ENCODE measurements around a stretch of chr18.

DNA sequence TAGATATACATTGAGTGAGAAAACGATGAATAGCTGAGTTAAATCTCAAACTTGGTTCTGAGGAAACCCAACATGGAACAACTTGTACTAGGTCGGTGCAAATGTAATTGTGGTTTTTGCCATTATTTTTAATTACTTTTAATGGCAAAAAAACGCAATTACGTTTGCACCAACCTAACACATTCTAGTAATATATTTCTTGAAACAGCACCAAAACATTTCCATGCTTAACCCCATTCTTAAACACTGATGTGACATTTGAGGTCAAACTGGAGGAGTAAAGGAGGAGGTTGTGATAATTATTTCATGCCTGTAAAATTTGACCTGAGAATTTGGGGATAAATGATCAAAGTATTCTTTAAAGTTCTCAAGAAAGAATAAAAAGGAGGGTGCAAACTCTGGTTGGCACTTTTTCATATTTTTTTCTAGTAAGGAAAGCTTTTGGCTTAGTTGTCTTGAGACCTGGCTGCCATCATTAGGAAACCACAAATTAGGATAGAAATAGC lies 143.0 kb downstream of the DTNA start:
- PRO-cap = no peak

GRCh38 chr18:34976766-34977213 lies 64.4 kb upstream of the MAPRE2 start:
- PRO-cap = bidirectional peak, plus-strand start at chr18:34977051, minus-strand start at chr18:34976942

- PRO-cap = no peak
These were observed 76.8 kb downstream of the MAPRE2 start for GRCh38 chr18:35117782-35118568.

- PRO-cap = no peak
These were observed 81.5 kb downstream of the MAPRE2 start for GRCh38 chr18:35122579-35123167.

DNA sequence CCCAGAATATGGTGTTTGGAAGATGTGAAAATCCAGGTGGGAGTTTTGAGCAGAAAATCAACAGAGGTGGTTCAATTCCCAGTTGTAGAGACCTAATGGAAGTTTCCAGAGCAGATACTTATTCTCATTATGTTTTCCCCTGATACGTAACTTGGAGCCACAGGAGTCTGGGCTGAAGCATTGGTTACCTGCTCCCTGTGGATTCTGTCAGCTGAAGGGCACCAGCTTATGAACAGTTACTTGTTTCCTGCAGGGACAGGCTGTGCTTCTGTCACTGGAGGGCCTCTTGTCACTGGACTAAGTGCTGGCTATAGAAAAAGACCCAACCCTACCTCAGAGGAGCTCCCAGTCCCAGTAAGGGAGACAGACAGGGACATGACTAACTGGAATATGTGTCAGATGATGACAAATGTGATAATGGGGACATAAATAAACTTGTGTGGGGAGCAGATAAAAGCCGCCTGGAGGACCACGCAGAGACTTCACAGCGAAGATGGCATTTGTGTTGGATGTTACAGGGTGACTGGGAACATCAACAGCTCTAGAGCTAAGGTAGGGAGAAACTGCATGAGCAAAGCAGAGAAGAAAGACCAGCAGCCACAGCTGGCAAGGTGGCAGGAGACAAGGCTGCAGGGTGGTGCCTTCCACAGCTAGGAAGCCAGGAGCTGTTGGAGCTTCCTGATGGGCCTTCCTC lies 95.0 kb downstream of the MAPRE2 start:
- PRO-cap = no peak

DNA sequence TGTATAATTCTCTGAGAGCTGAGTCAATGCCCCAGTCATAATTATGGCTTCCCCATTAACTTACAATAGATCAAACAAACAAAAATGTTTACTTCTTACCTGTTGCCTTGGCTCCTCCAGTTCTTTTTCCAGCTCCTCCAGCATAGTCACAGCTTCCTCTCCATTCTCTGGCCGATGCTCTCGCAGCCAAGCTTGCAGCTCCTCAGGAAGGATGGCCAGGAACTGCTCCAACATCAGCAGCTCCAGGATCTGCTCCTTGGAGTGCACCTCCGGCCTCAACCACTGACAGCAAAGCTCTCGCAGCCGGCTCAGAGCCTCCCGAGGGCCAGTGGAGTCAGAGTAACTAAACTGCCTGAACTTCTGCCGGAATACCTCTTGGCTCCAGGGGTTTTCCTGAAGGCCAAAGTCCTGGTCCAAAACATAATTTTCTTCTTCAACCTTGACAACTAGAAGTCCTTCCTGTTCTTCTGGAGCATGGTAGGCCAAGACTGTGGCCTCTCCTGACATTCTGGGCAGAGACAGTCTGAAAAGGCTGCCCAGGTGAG lies 23.1 kb downstream of the ZNF397 start:
- PRO-cap = no peak

DNA sequence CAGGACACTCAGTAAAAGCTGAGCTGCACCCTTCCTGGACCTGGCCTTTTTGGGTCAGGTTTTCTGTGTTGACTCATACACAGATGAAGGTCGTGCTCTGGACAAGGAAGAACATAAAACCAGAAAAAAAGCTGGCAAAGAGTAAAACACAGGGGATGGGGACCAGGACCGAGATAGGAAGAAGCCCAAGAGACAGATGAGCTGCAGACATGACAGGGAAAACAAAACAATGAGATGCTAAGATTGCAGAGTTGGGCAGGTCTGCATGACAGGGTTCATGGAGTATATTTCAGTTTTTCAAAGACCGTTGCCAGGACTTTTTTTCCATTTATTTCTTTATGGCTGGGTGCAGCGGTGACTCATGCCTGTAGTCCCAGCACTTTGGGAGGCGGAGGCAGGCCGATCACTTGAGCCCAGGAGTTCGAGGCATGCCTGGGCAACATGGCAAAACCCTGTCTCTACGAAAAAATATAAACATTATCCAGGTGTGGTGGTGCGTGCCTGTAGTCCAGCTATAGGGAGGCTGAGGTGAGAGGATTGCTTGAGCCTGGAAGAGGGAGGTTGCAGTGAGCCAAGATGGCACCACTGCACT lies 41.4 kb downstream of the INO80C start:
- PRO-cap = no peak

DNA sequence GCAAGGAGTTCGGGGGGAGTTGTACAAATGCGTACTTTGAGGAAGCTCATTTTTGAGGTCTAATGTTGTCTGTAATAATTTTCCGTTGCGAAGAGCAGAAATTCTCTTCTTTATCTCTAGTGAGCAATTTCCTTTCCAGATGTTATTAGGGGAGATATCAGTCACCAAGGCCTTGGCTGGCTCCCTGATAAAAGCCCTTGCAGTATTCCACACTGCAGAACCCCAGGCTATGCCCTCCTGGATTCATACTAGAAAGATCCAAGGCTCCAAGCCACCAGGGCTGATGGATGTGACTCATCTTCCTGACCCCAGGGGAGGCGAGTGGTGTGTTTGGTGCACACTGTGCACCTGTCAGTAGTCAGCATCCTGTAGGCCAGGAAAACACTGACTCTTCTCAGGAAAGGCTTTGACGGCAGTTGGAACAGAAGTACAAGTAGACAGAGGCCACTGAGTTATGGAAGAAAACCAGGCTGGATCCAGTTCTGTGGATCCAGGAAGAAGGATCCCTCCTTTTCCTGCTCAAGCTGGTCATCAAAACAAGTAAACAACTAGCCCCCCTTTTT lies 34.6 kb downstream of the INO80C start:
- PRO-cap = no peak

GRCh38 chr18:35477422-35477921 lies 20.3 kb downstream of the INO80C start:
- PRO-cap = no peak

DNA sequence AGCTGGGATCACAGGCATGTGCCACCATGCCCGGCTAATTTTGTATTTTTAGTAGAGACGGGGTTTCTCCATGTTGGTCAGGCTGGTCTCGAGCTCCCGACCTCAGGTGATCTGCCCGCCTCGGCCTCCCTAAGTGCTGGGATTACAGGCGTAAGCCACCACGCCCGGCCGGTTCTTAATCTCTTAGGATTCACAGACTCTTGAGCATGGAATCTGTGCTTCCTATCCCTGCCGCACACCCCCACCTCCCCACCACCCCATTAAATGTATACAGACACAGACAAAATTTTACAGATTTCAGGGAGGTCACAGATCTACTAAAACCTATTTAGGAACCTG lies 732 bp upstream of the INO80C start:
- PRO-cap = no peak

- PRO-cap = no peak
These were observed 26.4 kb upstream of the INO80C start for GRCh38 chr18:35523813-35524824.

GRCh38 chr18:35771532-35771926 lies 190.0 kb downstream of the GALNT1 start:
- PRO-cap = no peak

DNA sequence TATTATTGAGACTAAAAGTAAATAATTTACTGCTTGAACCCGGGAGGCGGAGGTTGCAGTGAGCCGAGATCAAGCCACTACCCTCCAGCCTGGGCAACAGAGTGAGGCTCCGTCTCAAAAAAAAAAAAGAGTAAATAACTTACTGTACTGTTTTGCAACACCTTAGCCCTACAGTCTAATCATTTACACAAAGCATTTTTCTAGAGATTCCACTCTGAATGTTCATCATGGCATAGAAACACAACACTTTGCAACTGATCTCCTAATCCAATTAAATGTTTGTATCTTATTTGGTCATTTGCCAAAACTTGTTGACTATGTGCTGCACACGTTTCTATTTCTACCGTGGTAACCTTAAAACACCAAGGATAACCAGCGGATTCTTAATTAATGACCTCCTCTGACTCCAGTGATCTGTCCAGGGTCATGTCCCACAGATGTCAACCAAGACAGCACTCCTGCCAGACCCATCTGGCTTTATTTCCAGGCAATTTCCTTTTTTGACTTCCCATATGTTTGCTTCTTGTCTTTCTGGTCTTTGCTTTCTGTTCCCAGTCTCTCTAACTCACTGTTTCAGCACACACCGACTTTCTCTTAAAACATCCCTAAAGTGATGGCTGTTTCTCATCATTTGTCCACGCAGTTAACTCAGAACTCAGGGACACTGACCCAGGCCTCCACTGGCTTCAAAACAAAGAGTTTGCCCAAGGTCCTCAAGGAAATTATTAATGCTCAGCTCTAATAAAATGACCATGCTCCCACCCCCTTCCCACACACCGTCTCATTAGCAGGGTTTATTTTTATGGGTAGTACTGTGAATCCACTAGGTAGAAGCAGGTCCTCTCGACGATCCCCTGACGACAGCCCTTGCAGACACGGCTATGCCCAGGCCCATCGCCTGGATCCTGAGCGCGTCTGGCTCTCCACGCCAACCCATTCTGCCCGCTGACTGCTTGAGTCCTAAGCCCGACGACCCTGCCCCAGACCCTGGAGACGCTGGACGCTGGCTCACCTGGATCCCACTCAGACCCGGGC lies 23.0 kb upstream of the C18orf21 start:
- PRO-cap = no peak

DNA sequence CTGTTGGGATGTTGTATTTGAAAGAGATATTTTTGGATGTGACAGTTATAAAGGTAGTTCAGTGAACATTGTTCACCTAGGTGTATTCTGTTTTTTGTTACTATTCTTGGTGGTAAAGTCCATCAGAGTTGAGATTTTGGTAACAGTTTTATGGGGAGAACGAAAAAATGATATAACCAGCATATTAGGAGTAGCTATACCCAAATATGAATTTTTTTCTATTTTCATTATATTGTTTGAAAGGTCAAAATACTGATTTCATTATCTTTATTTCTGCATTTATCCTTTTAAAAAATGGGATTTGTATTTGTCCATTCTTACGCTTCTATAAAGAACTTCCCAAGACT lies 14.3 kb downstream of the ELP2 start:
- PRO-cap = no peak

GRCh38 chr18:36160822-36161340 lies 26.4 kb upstream of the MOCOS start:
- PRO-cap = no peak

- PRO-cap = no peak
These were observed 21.9 kb upstream of the MOCOS start for GRCh38 chr18:36165378-36165778.

GRCh38 chr18:36176060-36176557 lies 11.2 kb upstream of the MOCOS start:
- PRO-cap = no peak

- PRO-cap = no peak
These were observed 95.4 kb downstream of the FHOD3 start for GRCh38 chr18:36392746-36393462.

- PRO-cap = no peak
These were observed 195.8 kb downstream of the FHOD3 start for GRCh38 chr18:36493193-36493775.

DNA sequence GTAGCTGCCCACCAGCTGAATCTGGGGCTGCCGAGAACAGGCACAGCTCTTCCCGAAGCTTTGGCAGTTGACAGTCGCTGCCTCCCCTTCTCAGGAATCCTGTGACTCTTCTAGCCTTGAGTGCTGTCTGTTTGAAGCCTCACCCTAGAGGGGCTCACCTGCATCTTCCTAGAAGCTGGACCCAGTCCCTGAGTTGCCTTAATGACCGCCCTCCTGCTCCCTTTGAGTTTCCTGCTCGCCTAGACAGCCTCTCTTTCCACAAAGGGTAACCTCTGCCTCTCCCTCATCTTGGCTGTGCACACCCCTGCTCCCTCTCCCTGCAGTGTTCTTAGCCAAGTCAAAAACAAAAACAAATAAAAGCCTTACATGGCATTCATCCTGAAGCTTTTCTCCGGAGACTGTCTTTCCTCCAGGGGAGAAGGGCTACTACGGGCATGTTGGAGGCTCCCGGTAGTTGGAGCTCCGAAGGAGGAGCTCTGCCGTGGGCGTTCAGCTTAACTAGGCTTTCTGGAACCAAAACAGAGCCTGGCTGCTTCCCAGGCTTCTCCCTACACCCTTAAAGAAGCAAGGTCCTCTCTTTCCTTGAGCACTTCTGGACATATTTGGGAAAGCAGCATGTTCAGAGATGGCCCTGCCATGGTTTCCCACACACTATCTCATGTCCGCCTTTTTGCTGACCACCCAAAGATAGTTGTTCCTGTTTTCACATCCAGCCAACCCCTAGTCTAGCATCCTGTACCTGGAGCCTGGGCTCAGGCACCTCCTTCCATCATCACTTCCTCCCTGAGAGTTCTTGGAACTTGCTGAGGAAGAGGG lies 104.2 kb downstream of the TPGS2 start:
- PRO-cap = no peak

All from bronchus (tissue), 1 donor.